ReNcell CX (cell line): ENCODE measurements around the genes SMCO4 and VSTM5.

DNA sequence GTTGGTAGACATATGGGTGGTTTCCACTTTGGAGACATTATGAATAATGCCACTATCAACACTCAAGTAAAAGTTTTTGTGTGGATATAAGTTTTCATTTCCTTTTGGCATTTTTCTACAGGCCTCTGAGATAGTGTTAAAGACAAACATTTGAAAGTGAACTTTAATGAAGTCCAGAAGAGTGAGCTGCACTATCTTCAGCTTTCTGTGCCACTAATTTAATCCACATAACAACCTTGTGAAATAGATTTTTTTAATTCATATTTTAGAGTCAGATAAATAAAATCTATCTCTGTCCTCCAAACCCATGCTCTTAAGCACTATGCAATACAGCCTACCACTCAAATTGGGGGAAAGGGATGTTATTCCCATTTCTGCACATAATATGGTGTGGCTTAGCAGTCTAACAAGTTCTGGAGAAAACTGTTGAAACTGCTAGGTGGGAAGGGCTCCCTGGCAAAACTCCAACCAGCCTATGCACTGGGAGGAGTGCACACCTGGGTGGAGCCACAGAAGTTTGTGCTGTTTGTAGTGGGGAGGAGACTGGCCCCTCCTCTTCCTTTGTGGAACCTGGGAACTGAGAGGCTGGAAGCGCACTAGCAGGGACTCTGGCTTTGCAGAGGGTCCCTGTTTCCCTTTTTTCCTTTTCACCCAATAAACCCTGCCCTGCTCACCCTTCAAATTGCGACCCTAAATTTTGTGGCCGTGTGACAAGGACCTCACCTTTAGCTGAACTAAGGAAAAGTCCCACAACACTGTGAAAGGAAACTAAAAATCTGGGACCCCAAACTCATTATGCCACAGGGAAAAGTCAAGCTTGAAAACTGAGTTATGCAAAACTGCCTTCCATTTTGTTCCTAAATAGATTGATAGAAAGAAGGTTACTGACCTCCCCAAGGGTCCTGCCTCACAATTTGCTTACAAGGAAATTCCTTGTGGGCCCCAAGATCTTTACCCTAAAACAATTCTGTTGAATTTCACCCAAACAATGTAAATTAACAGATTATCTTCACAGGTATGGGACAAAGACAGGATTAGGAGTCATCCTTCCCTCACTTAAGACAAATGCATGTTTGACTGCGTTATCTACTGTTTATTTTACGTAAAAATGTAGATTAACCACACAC, 81.2 kb downstream of the SLC36A4 start:
- PRO-cap, result no peak

DNA sequence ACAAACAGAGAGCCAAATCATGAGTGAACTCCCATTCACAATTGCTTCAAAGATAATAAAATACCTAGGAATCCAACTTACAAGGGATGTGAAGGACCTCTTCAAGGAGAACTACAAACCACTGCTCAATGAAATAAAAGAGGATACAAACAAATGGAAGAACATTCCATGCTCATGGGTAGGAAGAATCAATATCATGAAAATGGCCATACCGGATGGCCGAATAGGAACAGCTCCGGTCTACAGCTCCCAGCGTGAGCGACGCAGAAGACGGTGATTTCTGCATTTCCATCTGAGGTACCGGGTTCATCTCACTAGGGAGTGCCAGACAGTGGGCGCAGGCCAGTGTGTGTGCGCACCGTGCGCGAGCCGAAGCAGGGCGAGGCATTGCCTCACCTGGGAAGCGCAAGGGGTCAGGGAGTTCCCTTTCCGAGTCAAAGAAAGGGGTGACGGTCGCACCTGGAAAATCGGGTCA, 90.3 kb downstream of the DEUP1 start:
- PRO-cap, result no peak

- PRO-cap, result bidirectional peak, plus-strand start at chr11:93543526, minus-strand start at chr11:93543417
These were observed at the start of gene SMCO4 for GRCh38 chr11:93543208-93543771. Gene SMCO4, minus strand, starts transcription at chr11:93543391.

DNA sequence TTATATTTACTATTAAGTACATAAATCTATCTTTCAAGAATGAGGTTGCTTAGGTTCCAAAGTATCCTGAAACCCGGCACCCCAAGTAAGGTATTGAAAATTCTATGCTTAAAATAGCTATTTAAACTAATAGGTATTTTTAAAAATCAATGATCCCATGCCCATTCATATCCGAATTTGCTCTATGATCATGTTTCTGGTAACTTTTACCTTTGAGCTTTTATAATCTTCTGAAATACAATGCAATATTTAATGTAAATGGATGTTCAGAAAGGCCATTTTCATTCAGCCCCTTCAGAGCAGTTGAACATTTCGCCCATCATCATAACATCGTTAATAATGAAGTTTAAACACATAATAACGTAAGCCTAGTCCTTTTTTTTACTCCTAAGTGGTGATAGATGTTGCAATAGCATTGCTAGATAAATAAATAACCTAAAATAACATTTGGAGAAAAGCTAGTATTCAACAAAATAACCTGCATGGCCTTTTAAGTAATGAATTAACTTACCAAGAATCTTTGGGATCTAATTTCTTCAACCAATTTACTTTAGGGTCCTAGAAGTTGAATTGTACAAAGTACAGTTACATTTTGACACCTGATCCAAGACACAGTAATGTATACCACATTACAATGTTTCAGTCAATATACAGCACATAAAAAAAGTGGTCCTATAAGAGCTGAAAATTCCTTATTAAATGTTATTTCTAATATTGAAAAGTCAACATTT, 9.9 kb downstream of the TAF1D start:
- PRO-cap, result no peak

DNA sequence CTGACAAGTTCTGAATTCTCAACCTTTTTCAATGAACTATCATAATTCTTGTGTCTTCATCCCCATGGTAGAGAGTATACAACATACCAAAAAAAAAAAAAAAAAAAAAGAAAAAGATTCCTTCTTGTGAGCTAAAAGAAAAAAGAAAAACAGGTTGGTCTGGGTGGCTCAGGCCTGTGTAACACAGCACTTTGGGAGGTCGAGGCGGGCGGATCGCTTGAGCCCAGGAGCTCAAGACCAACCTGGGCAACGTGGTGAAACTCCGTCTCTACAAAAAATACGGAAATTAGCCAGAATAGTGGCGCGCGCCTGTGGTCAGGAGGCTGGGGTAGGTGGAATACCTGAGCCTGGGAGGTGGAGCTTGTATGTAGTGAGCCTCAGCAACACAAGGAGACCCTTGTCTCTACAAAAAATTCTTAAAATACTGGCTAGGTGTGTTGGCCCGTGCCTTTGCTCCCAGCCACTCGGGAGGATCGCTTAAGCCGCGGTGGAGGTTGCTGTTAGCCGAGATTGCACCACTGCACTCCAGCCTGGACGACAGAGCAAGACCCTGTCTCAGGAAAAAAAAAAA, 1.3 kb downstream of the TAF1D start:
- PRO-cap, result unidirectional peak, plus-strand start at position 190 of the sequence

GRCh38 chr11:93850332-93851072, at the start of gene VSTM5:
Gene VSTM5, minus strand, starts transcription at chr11:93850618.
- PRO-cap, result no peak

- PRO-cap, result no peak
These were observed 9.7 kb upstream of the PANX1 start for GRCh38 chr11:94118980-94119280.

GRCh38 chr11:94130033-94130584, 1.5 kb downstream of the PANX1 start:
- PRO-cap, result no peak

- PRO-cap, result no peak
These were observed 24.6 kb downstream of the PANX1 start for GRCh38 chr11:94153044-94153813.

DNA sequence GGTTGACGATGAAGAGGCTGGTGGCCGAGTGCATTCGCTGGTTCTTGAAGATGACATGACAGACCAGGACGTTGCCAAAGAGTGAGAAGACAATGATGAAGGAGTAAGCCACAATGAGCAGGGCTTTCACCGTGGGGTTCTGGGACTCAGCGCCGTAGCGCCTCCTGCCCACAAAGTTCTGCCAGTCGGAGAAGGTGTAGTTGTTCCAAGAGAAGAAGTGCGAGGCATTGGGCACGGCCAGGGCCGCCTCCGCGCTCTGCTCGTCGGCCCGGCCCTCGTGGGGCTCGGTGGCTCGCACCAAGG, 357 bp downstream of the GPR83 start:
- PRO-cap, result no peak

DNA sequence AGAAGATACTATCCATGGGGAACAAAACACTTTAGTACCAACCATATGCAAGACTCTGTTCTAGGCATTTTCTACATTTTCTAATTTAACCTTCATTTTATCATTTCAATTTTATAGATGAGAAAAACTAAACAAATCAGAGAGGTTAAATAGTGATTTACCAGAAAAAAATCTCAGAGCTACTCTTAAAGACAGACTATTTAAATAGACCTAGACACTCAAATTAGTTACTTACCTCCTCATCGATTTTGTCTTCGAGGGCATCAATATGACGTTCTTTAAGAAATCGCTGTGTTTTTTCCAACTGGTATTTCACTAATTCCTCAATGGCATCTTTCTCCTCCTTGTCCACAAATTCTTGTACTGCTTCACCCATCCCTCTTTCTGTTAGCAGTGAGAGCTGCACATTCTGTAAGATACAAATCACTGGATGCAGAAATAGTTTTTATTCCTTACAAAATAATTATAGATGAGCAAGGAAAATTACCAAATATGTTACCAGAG, 34.4 kb downstream of the MRE11 start:
- PRO-cap, result no peak

GRCh38 chr11:94574518-94574862, 7.3 kb downstream of the PIWIL4 start:
- PRO-cap, result no peak

DNA sequence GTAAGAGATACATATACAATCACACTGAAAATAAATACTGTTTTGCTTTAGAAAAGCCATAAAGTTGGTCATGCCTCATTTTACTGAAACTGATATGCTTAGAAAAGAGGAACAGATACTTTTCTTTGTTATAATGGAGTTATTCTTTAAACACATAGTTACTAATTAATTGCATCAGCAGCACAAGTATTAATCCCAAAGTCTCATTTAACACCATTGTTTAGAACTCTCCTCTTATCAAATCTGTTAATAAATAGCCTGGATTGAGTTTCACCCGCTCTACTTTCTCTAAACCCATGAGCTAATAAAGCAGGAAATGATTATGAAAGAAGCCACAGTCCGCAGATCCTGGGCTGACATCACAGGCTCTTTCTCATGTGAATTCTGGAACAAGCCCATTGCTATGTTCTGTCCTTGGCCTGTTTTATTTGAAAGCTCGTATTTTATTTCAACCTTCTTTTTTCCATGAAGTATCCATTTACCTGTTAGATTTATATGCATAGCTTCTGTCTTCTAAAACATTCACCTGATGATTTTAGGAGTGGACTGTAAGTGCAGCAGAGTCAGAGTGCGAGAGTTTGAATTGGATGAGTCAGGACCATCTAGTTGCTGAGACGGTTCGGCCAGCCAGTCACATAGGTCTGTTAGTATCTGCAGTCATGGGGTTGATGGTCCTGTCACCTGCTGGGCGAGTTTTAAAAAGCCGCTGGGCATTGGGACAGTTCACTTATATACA, 35.6 kb downstream of the PIWIL4 start:
- PRO-cap, result no peak

DNA sequence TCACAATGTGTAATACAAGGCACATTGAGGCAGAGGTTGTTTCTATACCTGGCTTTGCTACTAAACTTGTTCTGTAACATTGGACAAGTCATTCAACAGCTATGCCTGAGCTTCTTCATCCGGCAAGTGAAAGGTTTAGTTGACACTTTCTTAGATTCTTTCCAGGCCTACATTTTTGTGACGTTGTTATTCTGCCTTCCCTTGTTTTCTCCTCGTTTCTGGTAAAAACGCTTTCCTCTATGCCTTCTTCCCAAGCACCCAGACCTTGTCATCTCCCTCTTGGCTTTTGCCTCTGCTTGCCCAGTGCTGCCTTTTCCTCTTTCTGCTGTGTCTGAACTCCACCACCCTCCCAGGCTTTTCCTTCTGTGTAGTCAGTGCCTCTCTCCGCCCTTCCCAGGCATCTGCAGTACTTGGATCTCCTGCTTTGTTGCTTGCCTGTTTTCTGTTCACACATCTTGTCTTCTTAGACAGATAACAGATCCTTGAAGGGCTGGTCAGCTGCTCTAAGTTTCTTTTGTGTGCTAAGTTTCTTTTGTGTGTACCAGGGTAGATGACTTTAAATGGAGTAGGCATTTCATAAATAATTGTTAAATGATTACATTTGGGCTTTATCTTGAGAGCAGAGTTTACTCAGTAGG, 1.3 kb upstream of the AMOTL1 start:
- PRO-cap, result no peak

GRCh38 chr11:94778367-94778985, 10.3 kb downstream of the AMOTL1 start:
- PRO-cap, result no peak

DNA sequence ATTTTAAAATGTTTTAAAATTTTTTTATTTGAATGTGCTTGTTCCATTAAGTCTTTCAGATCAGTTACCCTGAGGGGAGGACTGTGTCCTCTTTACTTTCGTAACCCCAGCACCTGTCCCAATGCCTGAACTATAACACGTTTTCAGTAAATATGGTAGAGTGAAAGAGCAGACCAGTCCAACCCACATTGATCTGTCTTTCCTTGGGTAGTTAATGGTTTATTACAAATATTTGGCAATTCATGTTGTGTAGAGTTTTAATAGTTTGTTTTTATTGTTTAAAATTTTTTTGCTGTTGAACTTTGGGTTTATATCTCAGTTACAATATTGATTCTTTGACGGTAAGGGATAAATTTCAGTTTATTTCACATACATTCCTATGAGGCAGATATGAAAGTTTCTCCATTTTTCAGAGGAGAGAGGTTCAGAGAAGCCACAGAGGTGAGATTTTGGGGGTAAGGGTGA, 27.7 kb downstream of the AMOTL1 start:
- PRO-cap, result no peak

DNA sequence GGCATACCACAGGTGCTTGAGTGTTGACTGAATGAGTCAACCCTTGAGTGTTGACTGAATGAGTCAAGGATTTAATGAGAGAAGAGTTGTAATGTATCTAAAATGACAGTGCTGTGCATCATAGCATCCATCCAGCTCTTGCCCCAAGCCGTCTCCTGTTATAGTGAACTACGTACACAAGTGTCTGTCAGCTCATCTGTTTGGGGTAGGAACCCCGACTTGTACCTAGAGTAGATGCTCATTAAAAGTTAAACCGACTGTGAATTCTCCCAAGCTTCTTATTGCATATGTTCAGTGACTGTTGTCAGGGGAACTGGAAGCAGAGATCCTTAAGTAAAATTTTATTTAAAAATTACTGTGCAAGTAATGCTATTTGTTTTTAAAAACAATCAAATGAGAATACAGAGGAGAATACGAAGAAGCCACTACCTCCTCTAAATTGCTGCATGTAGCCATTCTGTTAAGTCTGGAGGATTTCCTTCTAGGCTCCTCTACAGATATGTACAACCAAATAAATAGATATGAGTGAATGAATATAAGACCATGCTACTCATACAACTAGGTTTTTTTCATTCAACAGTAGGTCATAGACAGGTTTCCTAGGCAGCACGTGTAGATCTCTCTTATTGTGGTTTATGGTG, 92.9 kb downstream of the CWC15 start:
- PRO-cap, result no peak

GRCh38 chr11:94938285-94938799, 35.0 kb downstream of the CWC15 start:
- PRO-cap, result no peak

- PRO-cap, result unidirectional peak, minus-strand start at chr11:95108370
These were observed 18.4 kb downstream of the ENDOD1 start for GRCh38 chr11:95108050-95108539.

DNA sequence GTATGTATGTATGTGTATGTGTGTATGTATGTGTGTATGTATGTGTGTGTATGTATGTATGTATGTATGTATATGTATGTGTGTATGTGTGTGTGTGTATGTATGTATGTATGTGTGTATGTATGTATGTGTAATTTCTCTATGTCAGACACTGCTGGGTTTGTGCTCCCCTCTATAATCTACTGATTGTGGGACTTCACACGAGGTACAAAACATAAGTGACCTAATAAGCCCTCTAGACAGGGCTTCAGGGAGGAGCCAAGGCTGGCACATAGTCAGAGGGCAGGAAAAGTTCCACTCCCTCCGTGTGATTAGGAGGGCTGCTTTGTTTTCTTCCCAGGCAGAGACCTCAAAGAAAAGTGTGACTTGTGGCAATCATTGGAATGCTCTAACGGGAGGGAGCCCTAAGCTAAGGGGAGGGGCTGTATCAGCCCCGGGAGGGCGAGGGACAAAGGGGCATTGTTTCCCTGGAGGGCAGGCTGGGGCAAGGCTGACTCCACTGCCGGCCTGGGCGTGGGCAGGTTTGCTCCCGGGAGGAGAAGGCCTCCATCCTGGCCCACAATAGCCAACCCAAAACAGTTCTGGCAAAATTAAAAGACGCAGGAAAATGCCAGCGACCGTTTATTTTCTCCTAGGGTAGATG, 59.9 kb downstream of the ENDOD1 start:
- PRO-cap, result unidirectional peak, plus-strand start at position 505 of the sequence